ENCODE measurements around the genes PECAM1 and SMURF2.

GRCh38 chr17:64155776-64156653 is 26.1 kb upstream of the ERN1 start:
- CAGE, long polyA plus RNA, result no peak
- RRBS, result 33% methylated on average over 2 of the region's 11 CpGs

- CAGE, long polyA plus RNA, result no peak
- RRBS, result no CpG with 5 or more reads among the region's 3 CpGs
Measured at GRCh38 chr17:64277801-64278280, 14.8 kb upstream of the TEX2 start.

- CAGE, long polyA plus RNA, result no peak
- RRBS, result 2% methylated on average over 1 of the region's 7 CpGs
Measured at GRCh38 chr17:64282684-64283037, 19.6 kb upstream of the TEX2 start.

GRCh38 chr17:64313671-64313887 is 50.5 kb upstream of the TEX2 start:
- CAGE, long polyA plus RNA, result no peak

GRCh38 chr17:64314978-64315680 is 52.1 kb upstream of the TEX2 start:
- CAGE, long polyA plus RNA, result no peak
- RRBS, result no CpG with 5 or more reads among the region's 14 CpGs

- CAGE, long polyA plus RNA, result no peak
- RRBS, result no CpG with 5 or more reads among the region's 11 CpGs
Measured at GRCh38 chr17:64344070-64344986, 46.3 kb downstream of the PECAM1 start.

- CAGE, long polyA plus RNA, result no peak
- RRBS, result no CpG with 5 or more reads among the region's 24 CpGs
Measured at GRCh38 chr17:64389940-64391066, at the start of gene PECAM1. Gene PECAM1, minus strand, starts transcription at chr17:64390860.

GRCh38 chr17:64406617-64407188 is 16.0 kb upstream of the PECAM1 start:
- CAGE, long polyA plus RNA, result no peak
- RRBS, result no CpG with 5 or more reads among the region's 9 CpGs

DNA sequence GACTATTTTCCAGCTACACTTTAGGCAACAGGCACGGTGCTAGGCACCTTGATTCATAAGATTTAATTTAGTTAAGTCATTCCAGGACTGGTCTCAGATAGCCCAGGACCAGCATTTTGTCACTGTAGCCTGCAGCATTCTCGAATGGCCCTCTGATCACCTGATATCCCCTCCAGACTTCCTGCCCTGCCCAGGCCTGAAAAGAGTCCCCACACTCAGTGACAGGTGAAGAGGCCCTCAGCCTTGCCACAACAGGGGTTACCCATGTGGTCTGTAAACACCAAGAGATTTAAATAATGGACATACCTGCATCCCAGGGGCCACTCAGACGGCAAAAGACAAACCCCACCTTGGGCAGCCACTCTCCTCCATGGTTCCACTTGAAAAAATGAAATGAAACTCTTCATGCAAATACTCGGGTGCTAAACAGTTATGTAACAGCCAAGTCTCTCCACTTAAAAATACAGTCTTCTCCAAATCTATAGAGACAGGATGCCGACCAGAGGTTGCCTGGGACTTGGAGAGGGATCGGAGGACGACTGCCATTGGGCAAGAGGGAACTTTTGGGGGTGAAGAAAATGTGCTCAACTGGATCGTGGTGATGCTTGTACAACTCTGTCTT is 22.9 kb upstream of the PECAM1 start:
- CAGE, long polyA plus RNA, result no peak
- RRBS, result no CpG with 5 or more reads among the region's 8 CpGs

- CAGE, long polyA plus RNA, result no peak
- RRBS, result under 1% methylated on average over 9 of the region's 15 CpGs
Measured at GRCh38 chr17:64496702-64496953, 226 bp downstream of the POLG2 start.

GRCh38 chr17:64511223-64511767 is 4.5 kb downstream of the CEP95 start:
- CAGE, long polyA plus RNA, result no peak
- RRBS, result no CpG with 5 or more reads among the region's 13 CpGs

DNA sequence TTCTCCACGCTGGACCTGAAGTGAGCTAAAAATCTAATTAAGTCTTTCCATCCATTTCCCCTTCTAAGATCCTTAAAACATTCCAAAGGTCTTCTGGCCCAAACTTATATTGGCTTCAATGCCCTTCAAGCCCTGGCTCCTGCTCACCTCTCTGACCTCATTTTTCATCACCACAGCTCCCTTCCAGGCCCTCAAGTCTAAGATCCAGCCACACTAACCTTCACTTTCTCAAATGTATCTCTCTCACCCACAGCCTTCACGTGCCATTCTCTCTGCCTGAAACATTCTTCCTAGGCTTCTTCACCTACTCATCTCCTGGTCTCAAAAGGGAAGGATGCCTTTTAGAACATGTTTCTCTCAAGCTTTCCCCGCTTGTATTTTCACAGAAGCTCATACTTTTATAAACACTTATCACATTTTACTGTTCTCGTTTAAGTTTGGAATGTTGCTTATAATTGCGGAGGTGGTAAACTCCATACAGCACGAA is 50.3 kb downstream of the SMURF2 start:
- CAGE, long polyA plus RNA, result no peak
- RRBS, result no CpG with 5 or more reads among the region's 6 CpGs

GRCh38 chr17:64662147-64663153 is at the start of gene SMURF2:
Gene SMURF2, minus strand, starts transcription at chr17:64662307.
- CAGE, long polyA plus RNA, result no peak
- RRBS, result 2% methylated on average over 4 of the region's 78 CpGs

GRCh38 chr17:64781228-64782210 is 119.4 kb upstream of the SMURF2 start:
- CAGE, long polyA plus RNA, result no peak
- RRBS, result 1% methylated on average over 13 of the region's 65 CpGs

DNA sequence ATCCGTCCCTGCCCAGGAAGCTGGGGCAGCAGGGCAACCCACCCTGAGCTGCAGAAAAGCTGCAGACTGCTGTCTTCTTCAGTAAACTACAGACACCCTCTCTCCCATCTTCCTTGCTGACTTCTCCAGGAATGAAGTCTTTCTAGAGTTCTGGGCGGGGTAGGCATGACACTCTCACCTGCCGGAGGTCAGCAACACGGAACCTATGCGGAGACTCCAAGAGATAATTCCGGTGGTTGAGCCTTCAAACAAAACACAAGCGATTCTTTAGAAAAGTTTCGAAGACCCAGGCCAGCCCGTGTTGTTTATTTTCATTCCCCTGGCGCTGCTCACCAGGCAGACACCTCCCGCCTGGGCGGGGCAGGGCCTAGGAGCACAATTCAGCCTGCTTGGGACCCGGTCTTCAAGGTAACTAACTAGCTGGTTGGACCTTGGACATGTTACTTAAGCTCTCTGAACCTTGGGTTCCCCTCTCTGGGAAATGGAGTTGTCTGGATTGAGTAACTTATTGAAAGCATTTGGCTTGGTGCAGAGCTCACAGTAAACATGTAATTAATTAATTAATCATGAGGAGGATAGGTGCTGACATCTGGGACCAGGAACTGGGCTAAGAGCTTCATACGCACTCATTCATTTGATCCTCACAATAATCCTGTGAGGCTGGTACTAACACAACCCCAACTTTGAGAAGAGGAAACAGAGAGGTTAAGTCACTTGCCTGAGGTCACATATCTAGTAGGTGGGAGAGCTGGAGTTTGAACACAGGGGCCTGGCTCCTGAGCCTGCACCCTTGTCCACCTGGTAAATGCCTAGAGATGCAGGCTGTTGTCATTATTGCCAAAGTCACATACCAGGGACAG is 125.2 kb upstream of the SMURF2 start:
- CAGE, long polyA plus RNA, result no peak
- RRBS, result 100% methylated on average over 3 of the region's 14 CpGs

- CAGE, long polyA plus RNA, result no peak
- RRBS, result no CpG with 5 or more reads among the region's 11 CpGs
Measured at GRCh38 chr17:65022817-65023694, 33.5 kb downstream of the GNA13 start.

- CAGE, long polyA plus RNA, result no peak
- RRBS, result no CpG with 5 or more reads among the region's 2 CpGs
Measured at GRCh38 chr17:65035119-65035572, 21.4 kb downstream of the GNA13 start.

DNA sequence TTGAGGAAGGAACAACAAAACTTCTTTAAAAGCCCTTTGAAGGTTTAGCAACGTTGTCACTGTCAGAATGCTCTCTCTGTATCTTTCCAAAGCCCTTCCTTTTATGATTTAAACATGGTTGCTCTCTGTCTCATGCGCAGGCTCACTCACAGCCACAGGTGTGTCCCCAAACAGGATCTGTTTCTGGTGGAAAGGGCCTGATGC is 9.4 kb upstream of the GNA13 start:
- CAGE, long polyA plus RNA, result no peak
- RRBS, result no CpG with 5 or more reads among the region's 2 CpGs

DNA sequence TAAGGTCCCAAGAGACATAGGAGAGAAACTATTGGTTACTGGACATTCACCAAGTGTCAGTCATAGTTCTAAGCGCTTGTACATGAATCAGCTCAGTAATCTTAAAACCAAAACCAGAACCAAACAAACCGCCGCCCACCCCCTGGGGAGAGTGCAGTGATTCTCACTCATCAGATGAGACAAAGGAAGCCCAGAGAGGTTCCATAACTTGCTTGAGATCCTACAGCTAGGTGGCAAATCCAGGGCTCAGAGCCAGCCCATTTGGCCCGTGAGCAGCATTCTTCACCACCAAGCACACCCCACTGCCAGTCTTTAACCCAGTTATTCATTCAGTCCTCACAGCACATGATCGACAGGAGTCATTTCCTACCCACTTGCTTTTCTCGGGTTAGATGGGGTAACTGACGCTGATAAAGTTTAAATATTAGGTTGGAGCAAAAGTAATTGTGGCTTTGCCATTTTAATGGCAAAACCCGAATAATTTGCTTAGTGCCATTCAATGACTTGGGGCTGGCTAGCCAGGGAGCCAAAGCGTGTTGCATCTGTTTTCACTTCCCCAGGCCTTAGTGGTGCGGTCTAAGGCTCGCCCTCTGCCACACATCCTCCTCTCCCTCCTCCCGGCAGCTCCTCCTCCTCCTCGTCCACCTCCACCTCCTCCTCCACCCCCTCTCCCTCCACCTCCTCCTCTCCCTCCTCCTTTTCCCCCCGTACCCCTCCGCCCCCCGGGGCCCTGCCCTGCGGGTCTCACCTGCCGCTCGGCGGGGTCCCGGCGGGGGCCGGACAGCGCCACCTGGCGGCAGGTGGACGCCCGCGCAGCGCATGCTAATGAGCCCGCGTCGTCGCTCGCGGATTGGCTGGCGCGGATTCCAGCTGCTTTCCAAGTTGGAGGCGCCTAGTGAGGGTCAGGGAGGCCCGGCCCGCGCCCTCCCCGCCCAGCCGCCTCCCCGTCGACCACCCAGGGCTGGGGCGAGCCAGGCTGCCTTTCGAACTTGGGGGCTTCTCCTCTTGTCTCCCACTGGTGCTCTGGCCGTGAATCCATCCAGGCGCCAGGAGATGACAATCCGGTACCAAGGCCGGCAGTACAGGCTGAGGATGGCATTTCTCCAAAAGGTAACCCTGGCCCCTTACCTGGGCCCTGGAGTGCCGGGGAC is 36.9 kb upstream of the RGS9 start:
- CAGE, long polyA plus RNA, result no peak
- RRBS, result 6% methylated on average over 2 of the region's 52 CpGs

DNA sequence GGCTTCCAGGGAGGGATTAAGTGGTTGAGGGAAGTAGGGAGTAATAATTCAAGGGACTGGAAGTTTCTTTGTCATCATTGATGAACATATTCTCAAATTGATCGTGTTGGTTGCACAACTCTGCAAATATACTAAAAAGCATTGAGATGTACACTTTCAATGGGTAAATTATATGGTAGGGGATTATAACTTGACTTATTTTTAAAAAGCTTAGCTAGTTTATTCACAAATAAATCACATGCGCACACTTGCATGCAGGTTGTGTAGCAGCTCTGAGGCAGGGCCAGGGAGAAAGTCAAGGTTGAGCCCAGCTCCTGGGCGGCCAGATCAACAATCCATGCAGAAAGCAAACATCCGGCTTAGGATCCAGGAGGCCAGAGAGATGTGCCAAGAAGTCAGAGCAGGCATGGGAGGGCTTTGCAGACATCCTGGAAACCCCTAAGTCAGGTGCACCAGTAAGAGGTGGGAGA is 186.6 kb downstream of the AXIN2 start:
- CAGE, long polyA plus RNA, result no peak
- RRBS, result no CpG with 5 or more reads among the region's 4 CpGs

All from mammary epithelial cell (primary cell).